Keratinocyte (primary cell): ENCODE data around the gene PTPRM.

DNA sequence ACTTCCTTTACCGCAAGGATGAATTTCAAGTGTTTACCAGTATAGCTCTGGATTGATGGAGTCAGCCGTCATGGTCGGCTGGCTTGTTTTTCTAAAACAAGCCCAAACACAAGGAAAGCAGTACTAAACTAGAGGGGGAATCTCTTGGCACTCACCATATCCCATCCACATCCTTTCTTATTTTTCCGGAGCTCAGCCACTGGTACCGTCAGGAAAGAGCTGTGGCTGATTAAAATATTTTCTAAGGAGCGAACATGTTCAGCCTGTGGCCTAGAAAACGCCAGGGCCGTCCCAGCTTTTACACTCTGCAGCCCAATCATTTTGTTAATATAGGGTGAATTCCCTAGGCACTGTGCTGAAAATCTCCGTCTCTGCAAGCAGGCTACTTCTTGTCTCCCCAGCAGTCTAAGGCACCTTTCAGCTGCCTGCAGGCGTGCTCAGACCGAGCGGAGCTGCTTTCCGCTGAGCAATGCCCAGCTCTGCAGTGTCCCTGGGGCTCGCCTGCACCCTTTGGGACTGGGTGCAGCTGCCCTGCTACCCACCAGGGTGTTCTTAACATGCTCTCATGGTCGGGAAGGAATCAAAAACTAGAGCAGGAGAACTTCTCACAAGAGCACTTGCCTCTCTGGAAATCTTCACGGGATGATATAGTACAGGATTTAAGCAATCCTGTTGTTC is 59.2 kb downstream of the TGIF1 start:
CAGE:
- cytosol, long polyA minus RNA = no peak
- cytosol, long polyA plus RNA = no peak
- long polyA plus RNA = no peak
- nucleus, long polyA minus RNA = no peak
- nucleus, long polyA plus RNA = no peak

GRCh38 chr18:3584143-3584480 is 134.1 kb downstream of the TGIF1 start:
CAGE:
- cytosol, long polyA minus RNA = no peak
- cytosol, long polyA plus RNA = no peak
- long polyA plus RNA = no peak
- nucleus, long polyA minus RNA = no peak
- nucleus, long polyA plus RNA = no peak

DNA sequence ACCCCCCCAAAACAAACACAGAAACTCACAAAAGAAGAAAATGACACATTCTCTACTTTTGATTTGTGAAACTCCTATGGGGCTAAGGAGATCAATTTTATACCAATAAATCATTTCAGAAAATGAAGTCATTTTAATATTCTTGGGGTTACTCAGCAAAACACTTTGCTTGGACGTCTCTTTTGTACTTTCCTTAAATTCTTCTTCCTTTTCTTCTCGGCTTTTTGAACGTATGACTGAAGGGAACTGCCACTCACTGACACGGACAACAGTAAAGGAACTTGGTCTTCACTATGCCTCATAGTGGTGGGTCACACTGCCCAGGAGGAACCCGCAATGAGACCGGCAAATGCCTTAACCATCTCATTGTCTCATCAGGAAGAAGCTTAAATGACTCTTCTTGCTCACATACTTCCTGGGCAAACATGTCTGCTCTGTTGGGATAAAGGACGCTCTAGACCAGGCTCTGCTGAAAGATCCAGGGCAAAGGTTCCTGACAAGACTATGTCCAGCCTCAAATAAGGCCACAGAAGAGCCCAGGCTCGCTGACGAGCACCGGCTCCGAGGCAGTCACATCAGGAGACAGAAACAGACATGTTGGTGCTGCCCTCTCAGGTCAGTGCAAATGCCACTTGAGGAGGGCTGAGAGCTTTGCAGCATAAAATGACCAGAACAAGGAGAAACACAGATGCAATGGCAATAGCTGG is 205.4 kb downstream of the TGIF1 start:
CAGE:
- cytosol, long polyA minus RNA = no peak
- cytosol, long polyA plus RNA = no peak
- long polyA plus RNA = no peak
- nucleus, long polyA minus RNA = no peak
- nucleus, long polyA plus RNA = no peak

DNA sequence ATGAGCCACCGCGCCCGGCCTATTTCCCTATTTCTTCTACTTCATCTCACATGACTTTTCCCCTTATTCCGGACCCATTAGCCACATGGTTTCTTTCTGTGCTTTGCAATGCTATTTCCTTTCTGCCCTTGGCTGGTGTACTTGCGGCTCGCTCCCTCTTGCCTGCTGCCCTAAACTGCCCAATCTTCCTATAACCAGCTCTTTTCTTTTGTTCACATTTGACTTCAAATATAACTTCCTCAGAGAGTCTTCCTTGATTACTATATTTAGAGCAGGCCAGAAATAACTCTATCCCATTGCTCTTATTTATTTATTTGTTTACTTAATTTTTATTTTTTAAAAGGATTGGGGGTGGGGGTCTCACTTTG is 209.9 kb downstream of the TGIF1 start:
CAGE:
- cytosol, long polyA minus RNA = no peak
- cytosol, long polyA plus RNA = no peak
- long polyA plus RNA = no peak
- nucleus, long polyA minus RNA = no peak
- nucleus, long polyA plus RNA = no peak

DNA sequence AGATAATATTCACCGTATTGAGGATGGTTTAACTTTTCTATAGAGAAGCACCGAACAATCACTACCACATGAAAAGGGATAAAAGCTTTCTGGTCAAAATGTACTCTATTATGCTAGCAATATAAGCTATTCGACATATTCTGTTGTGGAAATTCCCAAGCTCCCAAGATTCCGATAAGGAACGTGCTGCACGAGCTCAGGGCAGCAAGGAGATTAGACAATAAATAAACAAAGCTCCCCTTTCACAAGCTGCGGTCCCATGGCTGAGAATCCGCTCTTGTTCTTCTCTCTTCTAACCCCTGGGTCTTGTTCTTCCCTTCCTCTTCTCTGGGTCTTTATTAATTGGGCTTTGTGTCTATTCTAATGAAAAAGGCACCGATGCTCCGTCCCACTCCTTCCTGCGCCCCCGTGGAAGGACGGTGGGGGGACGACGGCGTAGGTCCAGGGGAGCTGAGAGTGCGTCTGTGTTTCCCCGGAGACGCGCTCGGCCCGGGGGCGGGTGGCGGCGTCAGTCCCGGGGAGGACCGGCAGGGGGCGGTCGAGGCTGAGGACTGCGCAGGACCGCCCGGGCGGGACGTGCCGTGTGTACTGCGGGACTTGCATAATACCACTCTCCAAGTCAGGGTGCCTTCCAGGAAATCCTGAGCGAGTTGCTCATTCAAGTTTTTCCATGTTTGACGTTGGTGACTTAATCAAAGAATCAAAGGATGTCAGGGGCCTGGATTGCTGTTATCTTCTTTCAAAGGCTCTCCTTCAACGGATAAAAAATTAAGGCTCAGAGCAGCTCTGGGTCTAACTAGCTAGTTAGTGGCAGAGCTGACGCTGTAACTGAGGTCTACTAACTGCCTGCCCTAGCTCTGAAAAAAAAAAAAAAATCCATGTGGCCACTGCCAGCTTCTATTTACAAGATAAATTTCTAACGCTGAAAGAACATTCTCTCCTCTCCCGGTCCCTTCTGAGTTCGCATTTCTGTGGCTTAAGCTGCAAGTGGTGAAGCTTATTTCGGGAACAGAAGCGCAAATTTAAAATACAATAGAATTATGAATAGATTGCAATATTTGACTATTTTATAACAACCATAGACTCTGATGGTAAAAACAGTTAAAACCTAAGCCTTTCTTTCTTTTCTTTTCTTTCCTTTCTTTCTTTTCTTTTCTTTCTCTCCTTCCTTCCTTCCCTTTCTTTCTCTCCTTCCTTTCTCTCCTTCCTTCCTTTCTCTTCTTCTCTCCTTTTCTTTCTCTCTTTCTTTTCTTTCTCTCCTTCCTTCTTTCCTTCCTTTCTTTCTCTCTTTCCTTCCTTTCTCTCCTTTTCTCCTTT is 321.5 kb downstream of the TGIF1 start:
CAGE:
- cytosol, long polyA minus RNA = no peak
- cytosol, long polyA plus RNA = no peak
- long polyA plus RNA = no peak
- nucleus, long polyA minus RNA = no peak
- nucleus, long polyA plus RNA = no peak

GRCh38 chr18:3816559-3817398 is 366.8 kb downstream of the TGIF1 start:
CAGE:
- cytosol, long polyA minus RNA = no peak
- cytosol, long polyA plus RNA = no peak
- long polyA plus RNA = no peak
- nucleus, long polyA minus RNA = no peak
- nucleus, long polyA plus RNA = no peak

GRCh38 chr18:5296575-5296829 is 976 bp upstream of the ZBTB14 start:
CAGE:
- cytosol, long polyA minus RNA = no peak
- cytosol, long polyA plus RNA = no peak
- long polyA plus RNA = no peak
- nucleus, long polyA minus RNA = no peak
- nucleus, long polyA plus RNA = no peak

CAGE:
- cytosol, long polyA minus RNA = no peak
- cytosol, long polyA plus RNA = no peak
- long polyA plus RNA = no peak
- nucleus, long polyA minus RNA = no peak
- nucleus, long polyA plus RNA = no peak
Measured at GRCh38 chr18:5419443-5420039, 124.0 kb upstream of the ZBTB14 start.

CAGE:
- cytosol, long polyA minus RNA = no peak
- cytosol, long polyA plus RNA = no peak
- long polyA plus RNA = no peak
- nucleus, long polyA minus RNA = no peak
- nucleus, long polyA plus RNA = no peak
Measured at GRCh38 chr18:5513966-5514457, 29.8 kb downstream of the EPB41L3 start.

DNA sequence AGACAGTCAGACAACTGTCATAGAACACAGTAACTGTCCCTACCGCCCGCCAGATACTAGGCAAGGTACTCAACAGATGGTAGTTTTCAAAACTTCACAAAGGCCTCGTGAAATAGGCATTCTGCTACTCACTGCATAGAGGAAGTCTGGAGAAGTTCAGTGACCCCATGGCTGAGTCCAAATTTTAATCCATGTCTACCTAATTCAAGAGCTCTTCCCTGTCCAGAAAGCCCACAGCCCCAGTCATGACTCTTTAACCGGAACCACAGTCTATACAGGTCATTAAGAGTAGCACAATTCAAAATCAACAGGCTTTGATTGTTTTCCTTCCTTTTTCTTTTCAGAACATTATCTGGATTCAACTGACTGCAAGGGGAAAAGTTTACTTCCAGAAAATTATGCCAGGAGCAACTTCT is 39.4 kb upstream of the EPB41L3 start:
CAGE:
- cytosol, long polyA minus RNA = no peak
- cytosol, long polyA plus RNA = no peak
- long polyA plus RNA = no peak
- nucleus, long polyA minus RNA = no peak
- nucleus, long polyA plus RNA = no peak

DNA sequence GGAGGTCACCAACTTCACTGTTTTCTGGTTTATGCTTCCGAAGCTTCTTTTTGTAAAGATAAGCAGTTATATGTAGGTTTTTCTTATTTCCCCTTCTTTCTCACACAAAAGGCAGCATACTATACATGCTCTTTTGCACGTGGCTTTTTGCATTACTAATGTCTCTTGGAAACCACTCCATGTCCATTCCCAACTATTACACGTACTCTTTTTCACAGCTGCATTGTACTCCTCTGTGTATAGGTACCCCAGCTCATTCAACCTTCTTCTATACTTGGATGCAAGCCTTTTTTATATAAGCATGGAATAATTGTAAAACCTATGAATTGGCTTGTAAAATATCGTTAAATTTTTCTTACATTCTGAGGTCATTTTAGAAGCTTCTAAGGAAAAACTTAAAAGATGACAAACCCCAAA is 166.1 kb downstream of the L3MBTL4 start:
CAGE:
- cytosol, long polyA minus RNA = no peak
- cytosol, long polyA plus RNA = no peak
- long polyA plus RNA = no peak
- nucleus, long polyA minus RNA = no peak
- nucleus, long polyA plus RNA = no peak

GRCh38 chr18:6362598-6362797 is 52.2 kb downstream of the L3MBTL4 start:
CAGE:
- cytosol, long polyA minus RNA = no peak
- cytosol, long polyA plus RNA = no peak
- long polyA plus RNA = no peak
- nucleus, long polyA minus RNA = no peak
- nucleus, long polyA plus RNA = no peak

DNA sequence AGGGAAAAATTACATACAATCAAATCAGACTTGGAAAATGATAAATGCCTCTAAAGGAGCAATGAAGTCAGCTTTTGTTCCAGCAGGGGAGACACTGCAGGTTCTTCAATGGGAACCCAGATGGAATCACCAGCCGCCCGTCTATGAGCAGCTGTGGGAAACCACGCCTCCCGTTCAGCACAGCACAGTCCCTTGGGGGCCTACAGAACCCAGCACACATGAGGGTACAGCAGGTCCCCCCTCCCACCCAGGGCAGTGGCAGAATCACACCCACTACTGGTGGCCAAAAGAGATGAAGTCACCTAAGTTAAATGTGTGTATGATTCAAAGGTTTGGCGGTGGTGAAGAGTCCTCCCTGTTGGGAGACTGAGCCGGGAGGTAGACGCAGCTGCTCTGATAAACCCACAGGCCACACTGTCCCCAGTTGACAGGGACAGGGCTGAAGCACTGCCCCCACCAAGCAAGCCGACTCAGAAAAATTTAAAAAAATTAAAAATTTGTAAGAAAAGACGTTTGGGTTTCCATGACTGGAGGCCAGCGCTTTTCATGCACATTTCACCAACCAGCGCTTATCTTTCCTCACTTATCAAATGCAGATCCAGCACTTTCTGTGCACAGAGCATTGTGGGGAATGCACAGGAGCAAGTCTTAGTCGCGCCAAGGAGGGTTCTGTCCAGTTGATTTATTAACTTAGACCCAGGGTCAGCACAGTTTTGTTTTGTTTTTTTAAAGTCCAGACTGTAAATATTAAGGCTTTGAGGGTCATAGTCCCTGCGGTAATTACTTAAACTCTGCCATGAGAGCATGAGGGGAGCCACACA is 44.2 kb downstream of the L3MBTL4 start:
CAGE:
- cytosol, long polyA minus RNA = no peak
- cytosol, long polyA plus RNA = no peak
- long polyA plus RNA = no peak
- nucleus, long polyA minus RNA = no peak
- nucleus, long polyA plus RNA = no peak

GRCh38 chr18:6994769-6995402 is 122.7 kb downstream of the LAMA1 start:
CAGE:
- cytosol, long polyA minus RNA = no peak
- cytosol, long polyA plus RNA = no peak
- long polyA plus RNA = no peak
- nucleus, long polyA minus RNA = no peak
- nucleus, long polyA plus RNA = no peak

DNA sequence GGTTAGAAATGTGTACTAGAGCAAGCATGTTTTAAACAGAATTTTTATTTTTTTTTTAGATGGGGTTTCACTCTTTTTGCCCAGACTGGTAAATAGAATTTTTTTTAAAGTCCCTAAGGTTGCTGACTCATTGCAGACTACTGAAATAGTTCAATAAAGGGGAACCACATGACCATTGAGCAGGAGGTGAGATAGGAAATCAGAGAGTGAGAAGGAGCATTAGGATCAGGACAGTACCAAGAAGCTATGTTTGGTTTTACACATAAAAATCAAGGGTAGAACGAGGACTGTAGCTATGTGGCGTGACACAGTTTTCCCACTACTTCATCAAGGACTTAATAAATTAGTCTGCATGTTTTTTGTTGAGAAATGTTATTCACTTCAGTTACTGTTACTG is 33.5 kb downstream of the LAMA1 start:
CAGE:
- cytosol, long polyA minus RNA = no peak
- cytosol, long polyA plus RNA = no peak
- long polyA plus RNA = no peak
- nucleus, long polyA minus RNA = no peak
- nucleus, long polyA plus RNA = no peak

CAGE:
- cytosol, long polyA minus RNA = no peak
- cytosol, long polyA plus RNA = no peak
- long polyA plus RNA = no peak
- nucleus, long polyA minus RNA = no peak
- nucleus, long polyA plus RNA = no peak
Measured at GRCh38 chr18:7559652-7560292, 7.3 kb upstream of the PTPRM start.

CAGE:
- cytosol, long polyA minus RNA = start-site peak on the plus strand at chr18:7567266-7567346, 9 reads
- cytosol, long polyA plus RNA = no peak
- long polyA plus RNA = start-site peak on the plus strand at chr18:7567266-7567436, 83 and 82 reads in 2 replicates
- nucleus, long polyA minus RNA = start-site peak on the plus strand at chr18:7567273-7567393, 98 reads
- nucleus, long polyA plus RNA = start-site peak on the plus strand at chr18:7567263-7567429, 199 and 133 reads in 2 replicates
Measured at GRCh38 chr18:7566940-7567645, at the start of gene PTPRM. TSS of gene PTPRM (plus strand) at chr18:7567316.

DNA sequence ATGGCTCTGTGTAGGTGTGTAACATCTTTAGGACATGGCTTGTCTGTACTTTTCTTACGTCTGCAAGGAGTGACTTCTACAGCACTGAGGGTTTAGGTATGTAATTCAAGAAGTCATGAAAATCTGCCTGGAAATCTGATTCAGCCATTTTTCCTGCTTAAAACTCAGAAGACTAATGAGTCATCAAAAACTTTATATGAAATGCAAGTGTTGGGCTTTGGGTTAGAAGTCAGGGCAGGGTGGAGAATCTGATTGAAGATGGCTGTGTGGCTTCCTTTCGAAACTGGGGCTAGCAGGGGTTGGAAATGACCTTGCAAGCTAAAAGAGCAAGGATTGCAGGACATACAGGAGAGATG is 8.6 kb downstream of the PTPRM start:
CAGE:
- cytosol, long polyA minus RNA = no peak
- cytosol, long polyA plus RNA = no peak
- long polyA plus RNA = no peak
- nucleus, long polyA minus RNA = no peak
- nucleus, long polyA plus RNA = no peak

GRCh38 chr18:7608703-7609762 is 41.9 kb downstream of the PTPRM start:
CAGE:
- cytosol, long polyA minus RNA = no peak
- cytosol, long polyA plus RNA = no peak
- long polyA plus RNA = no peak
- nucleus, long polyA minus RNA = no peak
- nucleus, long polyA plus RNA = no peak

CAGE:
- cytosol, long polyA minus RNA = no peak
- cytosol, long polyA plus RNA = no peak
- long polyA plus RNA = no peak
- nucleus, long polyA minus RNA = no peak
- nucleus, long polyA plus RNA = no peak
Measured at GRCh38 chr18:7958218-7959009, 391.3 kb downstream of the PTPRM start.